ENCODE data around the genes AURKAIP1 and ATAD3B.

GRCh38 chr1:1308893-1309229 lies 464 bp downstream of the PUSL1 start:
- PRO-cap, 2 experiments, result peak in 1 of 2 experiments; most common minus-strand start chr1:1308964 (in 1)
- RAMPAGE, long total RNA, 5 experiments, result no peak in any of the 5 experiments

- PRO-cap, 2 experiments, result no peak in any of the 2 experiments
- RAMPAGE, long total RNA, 5 experiments, result no peak in any of the 5 experiments
These were observed 4.3 kb downstream of the PUSL1 start for GRCh38 chr1:1312458-1313405.

DNA sequence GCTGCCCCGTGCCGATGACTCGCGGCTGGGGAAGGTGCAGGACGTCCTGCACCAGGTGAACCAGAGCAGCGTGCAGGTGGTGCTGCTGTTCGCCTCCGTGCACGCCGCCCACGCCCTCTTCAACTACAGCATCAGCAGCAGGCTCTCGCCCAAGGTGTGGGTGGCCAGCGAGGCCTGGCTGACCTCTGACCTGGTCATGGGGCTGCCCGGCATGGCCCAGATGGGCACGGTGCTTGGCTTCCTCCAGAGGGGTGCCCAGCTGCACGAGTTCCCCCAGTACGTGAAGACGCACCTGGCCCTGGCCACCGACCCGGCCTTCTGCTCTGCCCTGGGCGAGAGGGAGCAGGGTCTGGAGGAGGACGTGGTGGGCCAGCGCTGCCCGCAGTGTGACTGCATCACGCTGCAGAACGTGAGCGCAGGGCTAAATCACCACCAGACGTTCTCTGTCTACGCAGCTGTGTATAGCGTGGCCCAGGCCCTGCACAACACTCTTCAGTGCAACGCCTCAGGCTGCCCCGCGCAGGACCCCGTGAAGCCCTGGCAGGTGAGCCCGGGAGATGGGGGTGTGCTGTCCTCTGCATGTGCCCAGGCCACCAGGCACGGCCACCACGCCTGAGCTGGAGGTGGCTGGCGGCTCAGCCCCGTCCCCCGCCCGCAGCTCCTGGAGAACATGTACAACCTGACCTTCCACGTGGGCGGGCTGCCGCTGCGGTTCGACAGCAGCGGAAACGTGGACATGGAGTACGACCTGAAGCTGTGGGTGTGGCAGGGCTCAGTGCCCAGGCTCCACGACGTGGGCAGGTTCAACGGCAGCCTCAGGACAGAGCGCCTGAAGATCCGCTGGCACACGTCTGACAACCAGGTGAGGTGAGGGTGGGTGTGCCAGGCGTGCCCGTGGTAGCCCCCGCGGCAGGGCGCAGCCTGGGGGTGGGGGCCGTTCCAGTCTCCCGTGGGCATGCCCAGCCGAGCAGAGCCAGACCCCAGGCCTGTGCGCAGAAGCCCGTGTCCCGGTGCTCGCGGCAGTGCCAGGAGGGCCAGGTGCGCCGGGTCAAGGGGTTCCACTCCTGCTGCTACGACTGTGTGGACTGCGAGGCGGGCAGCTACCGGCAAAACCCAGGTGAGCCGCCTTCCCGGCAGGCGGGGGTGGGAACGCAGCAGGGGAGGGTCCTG lies 1.6 kb downstream of the TAS1R3 start:
- PRO-cap, 2 experiments, result no peak in any of the 2 experiments
- RAMPAGE, long total RNA, 5 experiments, result no peak in any of the 5 experiments

DNA sequence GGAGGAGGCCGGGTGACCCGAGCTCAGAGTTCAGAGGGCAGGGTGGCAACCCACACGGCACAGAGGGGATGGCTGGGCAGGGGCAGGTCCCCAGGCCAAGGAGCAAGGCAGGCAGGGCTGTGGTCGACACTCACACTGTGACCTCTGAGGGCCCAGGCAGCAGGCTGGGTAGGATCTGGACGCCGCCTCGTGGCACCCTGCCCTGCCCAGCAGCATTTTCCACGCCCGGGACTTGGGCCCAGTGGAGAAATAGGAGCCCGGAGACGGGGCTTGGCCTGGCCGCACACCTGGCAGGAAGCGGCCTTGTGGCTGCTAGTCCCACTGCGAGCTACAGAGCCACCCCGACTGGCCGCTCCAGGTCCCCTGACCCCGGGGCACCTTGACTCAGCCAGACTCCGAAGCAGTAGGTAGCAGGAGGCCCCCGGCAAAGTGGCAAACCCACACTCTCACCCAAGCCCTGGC lies 5.2 kb downstream of the DVL1 start:
- PRO-cap, 2 experiments, result no peak in any of the 2 experiments
- RAMPAGE, long total RNA, 5 experiments, result no peak in any of the 5 experiments

GRCh38 chr1:1351882-1352657 lies 2.9 kb upstream of the DVL1 start:
- PRO-cap, 2 experiments, result no peak in any of the 2 experiments
- RAMPAGE, long total RNA, 5 experiments, result no peak in any of the 5 experiments

- PRO-cap, 2 experiments, result no peak in any of the 2 experiments
- RAMPAGE, long total RNA, 5 experiments, result no peak in any of the 5 experiments
These were observed 4.4 kb upstream of the DVL1 start for GRCh38 chr1:1353454-1354140.

DNA sequence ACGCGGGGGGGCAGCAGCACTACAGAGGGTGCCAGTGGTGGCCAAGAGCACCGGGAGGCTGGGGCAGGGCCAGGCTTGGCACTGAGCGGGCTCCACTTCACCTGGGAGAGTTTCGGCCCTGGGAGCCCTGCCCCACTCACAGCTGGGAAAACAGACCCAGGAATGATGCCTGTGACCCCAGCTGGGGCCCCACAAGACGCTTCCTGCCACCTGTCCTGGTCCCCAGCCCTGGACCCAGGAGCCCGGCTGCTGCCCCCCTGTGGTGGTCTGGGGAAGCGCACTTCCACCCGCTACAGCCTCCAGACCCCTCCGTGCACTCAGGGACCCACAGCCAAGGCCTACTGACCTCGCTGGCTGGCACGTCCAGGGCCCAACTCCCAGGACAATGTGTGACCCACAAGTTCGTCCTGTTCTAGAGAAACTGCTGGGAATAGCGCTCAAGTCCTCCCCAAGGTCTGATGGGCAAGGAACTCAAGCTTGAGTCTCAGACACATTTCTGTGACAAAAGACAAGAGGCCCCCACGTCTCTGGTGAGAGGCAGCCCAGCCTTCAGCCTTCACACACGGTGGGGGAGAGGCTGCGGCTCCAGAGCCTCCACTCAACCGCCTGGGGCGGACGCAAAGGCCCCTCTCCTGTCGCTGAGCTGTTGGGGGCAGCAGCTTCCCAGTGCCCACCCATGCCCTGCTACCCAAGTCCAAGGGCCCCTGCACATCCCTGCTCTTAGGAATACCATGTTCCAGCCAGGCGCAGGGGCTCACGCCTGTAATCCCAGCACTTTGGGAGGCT lies 2.8 kb downstream of the AURKAIP1 start:
- PRO-cap, 2 experiments, result peak in 1 of 2 experiments; most common plus-strand start position 562 of the sequence (in 1)
- RAMPAGE, long total RNA, 5 experiments, result no peak in any of the 5 experiments

DNA sequence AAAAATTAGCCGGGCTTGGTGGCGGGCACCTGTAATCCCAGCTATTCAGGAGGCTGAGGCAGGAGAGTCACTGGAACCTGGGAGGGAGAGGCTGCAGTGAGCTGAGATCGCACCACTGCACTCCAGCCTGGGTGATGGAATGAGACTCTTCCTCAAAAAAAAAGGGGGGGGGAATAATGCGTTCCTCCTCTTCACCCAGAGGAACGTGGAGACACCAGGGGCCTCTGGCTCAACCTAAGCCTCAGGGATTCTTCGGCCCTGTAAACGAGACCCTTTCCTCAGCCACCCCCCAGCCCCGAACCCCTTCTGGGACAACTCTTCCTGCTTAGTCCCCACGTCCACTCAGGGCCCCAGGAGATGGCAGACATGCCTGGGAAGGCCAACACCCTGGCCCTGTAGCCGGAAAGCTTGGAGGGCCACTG lies 2.2 kb downstream of the AURKAIP1 start:
- PRO-cap, 2 experiments, result no peak in any of the 2 experiments
- RAMPAGE, long total RNA, 5 experiments, result no peak in any of the 5 experiments

GRCh38 chr1:1374112-1375025 lies 638 bp downstream of the AURKAIP1 start:
- PRO-cap, 2 experiments, result peak in 2 of 2 experiments; most common plus-strand start chr1:1374836 (in 2)
- RAMPAGE, long total RNA, 5 experiments, result no peak in any of the 5 experiments

GRCh38 chr1:1375051-1375796 lies at the start of gene AURKAIP1:
Gene AURKAIP1 (minus strand): TSS chr1:1375207.
- PRO-cap, 2 experiments, result peak in 2 of 2 experiments; most common plus-strand start chr1:1375558 (in 2); most common minus-strand start chr1:1375287 (in 2)
- RAMPAGE, long total RNA, 5 experiments, result start-site peak on the minus strand in 5 of 5 experiments, at chr1:1375175-1375411 at its widest, 57 to 1,665 reads per replicate

DNA sequence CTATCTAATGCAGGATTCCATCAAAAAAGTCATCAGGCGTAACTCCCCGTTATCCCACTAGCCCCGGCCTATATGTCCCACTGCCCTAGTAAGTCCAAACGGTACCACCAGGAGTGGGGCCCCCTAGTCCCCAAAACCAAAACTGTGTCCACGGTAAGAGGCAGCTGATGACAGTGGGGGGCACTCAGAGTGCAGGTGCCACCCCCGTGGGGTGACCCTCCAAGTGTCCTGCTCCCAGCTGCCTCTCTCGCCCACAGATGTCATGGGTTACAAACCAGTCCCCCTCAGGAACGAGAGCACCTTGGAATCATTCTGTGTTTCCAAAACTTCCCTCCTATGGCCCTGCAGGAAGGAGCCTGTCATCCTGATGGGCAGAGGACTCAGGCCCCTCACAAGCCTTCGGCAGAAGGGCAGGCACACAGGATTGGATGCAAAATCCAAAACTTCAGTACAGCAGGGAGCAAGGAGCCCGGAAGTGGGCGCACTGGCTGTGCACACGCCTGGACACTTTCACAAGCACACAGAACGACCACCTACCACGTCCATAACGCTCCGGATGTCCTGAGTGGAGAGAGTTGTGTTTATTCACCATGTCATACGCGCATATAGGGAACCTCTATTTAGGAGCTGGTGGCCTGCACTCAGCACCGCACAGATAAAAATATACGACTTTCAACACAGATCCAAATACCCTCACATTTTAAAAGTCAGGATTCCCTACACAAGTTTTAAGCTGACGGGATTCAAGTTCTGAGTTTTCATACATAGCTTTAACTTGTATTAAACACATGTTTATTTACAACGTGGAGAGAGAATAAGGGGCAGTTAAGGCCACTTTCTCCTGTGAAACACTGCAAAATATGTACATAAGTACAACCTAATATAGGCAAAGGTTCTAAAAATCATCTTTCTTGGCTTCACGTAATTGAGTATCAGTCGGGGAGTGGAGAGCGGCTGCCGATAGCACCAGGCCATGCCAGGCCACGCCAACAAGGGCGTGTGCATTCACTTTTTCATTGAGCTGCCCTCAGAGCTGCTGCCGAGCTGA lies 11.3 kb upstream of the AURKAIP1 start:
- PRO-cap, 2 experiments, result no peak in any of the 2 experiments
- RAMPAGE, long total RNA, 5 experiments, result no peak in any of the 5 experiments

- PRO-cap, 2 experiments, result no peak in any of the 2 experiments
- RAMPAGE, long total RNA, 5 experiments, result start-site peak on the minus strand in 4 of 5 experiments, at chr1:1420108-1420141 at its widest, 7 to 89 reads per replicate
These were observed 914 bp downstream of the ANKRD65 start for GRCh38 chr1:1419789-1420934.

GRCh38 chr1:1434221-1434912 lies 1.1 kb upstream of the VWA1 start:
- PRO-cap, 2 experiments, result peak in 1 of 2 experiments; most common plus-strand start chr1:1434737 (in 1); most common minus-strand start chr1:1434505 (in 1)
- RAMPAGE, long total RNA, 5 experiments, result no peak in any of the 5 experiments

- PRO-cap, 2 experiments, result peak in 2 of 2 experiments; most common plus-strand start chr1:1471765 (in 2); most common minus-strand start chr1:1471662 (in 1)
- RAMPAGE, long total RNA, 5 experiments, result start-site peak on the minus strand in 1 of 5 experiments, at chr1:1471661-1471689 at its widest, 13 reads per replicate
These were observed at the start of gene ATAD3B for GRCh38 chr1:1471371-1472599. Gene ATAD3B (plus strand): TSS chr1:1471765.

GRCh38 chr1:1522487-1523235 lies 10.7 kb downstream of the ATAD3A start:
- PRO-cap, 2 experiments, result no peak in any of the 2 experiments
- RAMPAGE, long total RNA, 5 experiments, result no peak in any of the 5 experiments

DNA sequence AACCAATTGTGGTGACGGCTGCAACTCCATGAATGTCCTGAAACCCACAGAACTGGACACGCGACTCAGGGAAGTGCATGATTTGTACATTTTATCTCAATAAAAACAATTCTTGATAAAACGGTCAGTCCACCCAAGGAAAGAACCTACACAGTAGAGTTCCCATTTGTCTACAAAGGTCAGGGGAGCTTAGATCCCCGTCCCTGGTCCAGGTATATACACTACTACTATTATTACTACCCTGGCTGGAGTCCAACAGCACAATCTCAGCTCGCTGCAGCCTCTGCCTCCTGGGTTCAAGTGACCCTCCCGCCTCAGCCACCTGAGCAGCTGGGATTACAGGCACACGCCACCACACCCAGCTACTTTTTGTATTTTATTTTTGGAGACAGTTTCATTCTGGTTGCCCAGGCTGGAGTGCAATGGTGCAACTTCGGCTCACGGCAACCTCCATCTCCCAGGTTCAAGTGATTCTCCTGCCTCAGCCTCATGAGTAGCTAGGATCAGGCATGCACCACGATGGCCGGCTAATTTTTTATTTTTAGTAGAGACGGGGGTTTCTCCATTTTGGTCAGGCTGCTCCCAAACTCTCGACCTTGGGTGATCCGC lies 15.2 kb downstream of the SSU72 start:
- PRO-cap, 2 experiments, result no peak in any of the 2 experiments
- RAMPAGE, long total RNA, 5 experiments, result no peak in any of the 5 experiments

GRCh38 chr1:1655330-1655656 lies 3.5 kb downstream of the CDK11B start:
- PRO-cap, 2 experiments, result no peak in any of the 2 experiments
- RAMPAGE, long total RNA, 5 experiments, result start-site peak on the minus strand in 1 of 5 experiments, at chr1:1655377-1655481 at its widest, 22 reads per replicate

DNA sequence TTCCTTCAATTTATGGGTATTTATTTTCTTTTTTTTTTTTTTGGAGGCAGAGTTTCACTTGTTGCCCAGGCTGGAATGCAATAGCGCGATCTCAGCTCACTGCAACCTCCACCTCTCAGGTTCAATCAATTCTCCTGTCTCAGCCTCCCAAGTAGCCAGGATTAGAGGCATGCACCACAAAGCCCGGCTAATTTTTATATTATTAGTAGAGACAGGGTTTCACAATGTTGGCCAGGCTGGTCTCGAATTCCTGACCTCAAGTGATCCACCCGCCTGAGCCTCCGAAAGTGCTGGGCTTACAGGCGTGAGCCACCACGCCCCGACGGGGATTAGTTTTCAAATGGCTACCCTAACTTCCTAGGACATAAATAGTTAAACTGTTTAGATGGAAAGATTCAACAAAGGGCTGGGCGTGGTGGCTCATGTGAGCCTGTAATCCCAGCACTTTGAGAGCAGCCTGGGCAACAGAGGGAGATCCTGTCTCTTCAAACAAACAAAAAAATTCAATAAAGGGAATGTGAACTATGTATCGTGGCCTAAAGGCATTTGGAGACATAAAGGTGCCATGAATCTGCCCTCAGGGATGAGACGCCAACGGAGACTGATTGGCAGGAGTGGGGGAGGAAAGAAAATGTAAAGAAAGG lies 31.8 kb downstream of the GNB1 start:
- PRO-cap, 2 experiments, result no peak in any of the 2 experiments
- RAMPAGE, long total RNA, 5 experiments, result no peak in any of the 5 experiments

- PRO-cap, 2 experiments, result no peak in any of the 2 experiments
- RAMPAGE, long total RNA, 5 experiments, result no peak in any of the 5 experiments
These were observed 16.2 kb downstream of the GNB1 start for GRCh38 chr1:1874682-1875107.

- PRO-cap, 2 experiments, result no peak in any of the 2 experiments
- RAMPAGE, long total RNA, 5 experiments, result no peak in any of the 5 experiments
These were observed 1.8 kb downstream of the GNB1 start for GRCh38 chr1:1889202-1889461.

Measured in thyroid gland (tissue), 7 donors.